Endometrial microvascular endothelial cells (primary cell): ENCODE data around the genes SUSD1 and HSDL2.

DNA sequence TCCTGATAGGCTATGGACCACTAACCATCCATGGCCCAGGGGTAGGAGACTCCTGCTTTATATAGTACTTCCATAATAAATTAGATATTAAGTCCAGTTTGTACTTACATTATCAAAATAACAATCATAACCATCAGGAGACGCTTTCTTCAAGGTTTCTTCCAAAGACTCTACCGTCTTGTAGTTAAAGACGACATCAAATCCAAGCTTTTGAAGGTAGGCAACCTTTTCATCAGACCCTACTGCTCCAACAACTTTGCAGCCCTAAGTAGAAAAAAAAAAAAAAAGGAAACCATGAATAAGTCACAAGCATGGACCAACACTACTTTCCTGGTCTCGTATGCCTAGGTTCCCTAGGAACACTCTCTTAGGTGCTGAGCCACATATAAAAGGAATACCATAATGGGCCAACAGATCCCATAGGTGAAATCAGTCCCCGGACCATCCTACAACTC lies 20.7 kb downstream of the PTGR1 start:
- RAMPAGE, long total RNA: no peak

GRCh38 chr9:111957832-111958730 lies 61.5 kb downstream of the UGCG start:
- RAMPAGE, long total RNA: no peak

- RAMPAGE, long total RNA: no peak
Observed at GRCh38 chr9:112119323-112119981, 55.6 kb downstream of the SUSD1 start.

- RAMPAGE, long total RNA: no peak
Observed at GRCh38 chr9:112174955-112175596, at the start of gene SUSD1. Gene SUSD1, minus strand, starts transcription at chr9:112175297.

GRCh38 chr9:112332372-112332798 lies 1.0 kb downstream of the PTBP3 start:
- RAMPAGE, long total RNA: no peak

DNA sequence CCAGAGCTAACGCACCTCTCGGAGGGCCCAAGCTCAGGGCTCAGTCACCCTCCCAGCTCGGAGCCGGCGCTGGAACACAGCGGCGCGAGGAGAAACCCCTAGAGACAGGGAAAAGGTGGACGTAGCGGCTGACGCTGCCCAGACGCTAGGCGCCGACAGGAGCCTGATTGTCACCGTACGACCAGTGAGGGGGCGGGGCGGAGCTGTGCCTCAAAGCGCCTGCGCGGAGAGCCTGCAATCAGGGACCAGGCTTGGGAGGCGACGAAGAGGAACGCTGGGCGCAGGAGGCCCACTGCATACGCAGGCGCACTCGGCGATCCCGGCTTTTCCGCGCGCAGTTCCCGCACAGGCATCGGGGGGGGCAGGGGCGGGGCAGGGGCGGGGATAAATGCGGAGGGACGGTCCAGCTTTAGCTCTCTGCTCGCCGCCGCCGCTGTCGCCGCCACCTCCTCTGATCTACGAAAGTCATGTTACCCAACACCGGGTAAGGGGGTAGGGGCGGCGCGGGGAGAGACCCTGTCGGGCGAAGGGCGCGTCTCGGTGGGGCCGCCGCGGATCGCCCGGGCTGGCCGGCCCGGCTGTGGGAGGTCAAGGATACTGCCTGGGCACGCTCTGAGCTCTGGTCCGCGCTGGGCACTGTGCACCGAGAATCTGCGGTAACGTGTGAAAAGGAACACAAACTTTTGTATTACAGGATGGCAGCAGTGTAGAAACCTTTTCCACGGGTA lies at the start of gene HSDL2:
HSDL2 (plus strand) TSS at position 412 of the 728 bp plus-strand sequence.
- RAMPAGE, long total RNA: start-site peak on the plus strand centred at position 423 of the sequence, 44 bp wide, 268 and 447 reads in 2 replicates

GRCh38 chr9:112755677-112756066 lies 5.1 kb downstream of the SNX30 start:
- RAMPAGE, long total RNA: no peak

- RAMPAGE, long total RNA: no peak
Observed at GRCh38 chr9:112809218-112810003, 58.9 kb downstream of the SNX30 start.

DNA sequence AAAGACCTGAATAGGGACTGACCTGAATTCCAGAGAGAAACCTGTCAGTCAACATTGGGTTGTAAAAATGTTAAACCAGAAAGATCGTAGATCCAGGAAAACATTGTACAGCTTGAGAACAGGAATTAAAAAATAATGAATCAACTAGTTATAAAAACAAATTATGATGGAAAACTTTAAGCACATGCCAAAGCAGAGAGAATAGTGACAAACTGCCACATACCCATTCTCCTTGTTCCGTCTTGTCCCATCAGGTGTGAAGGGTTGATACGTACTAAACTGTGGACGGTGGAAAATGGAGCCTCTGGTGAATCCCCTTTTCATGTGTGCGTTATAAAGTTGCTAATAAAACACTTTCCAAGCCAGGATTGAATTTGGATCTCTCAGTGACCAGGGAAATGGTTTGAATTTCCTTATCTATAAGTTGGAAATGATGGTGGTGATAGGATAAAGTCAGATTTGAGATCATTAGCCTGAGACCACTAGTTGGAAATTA lies 50.8 kb downstream of the SLC46A2 start:
- RAMPAGE, long total RNA: no peak

GRCh38 chr9:113166410-113166940 lies 15.7 kb downstream of the SLC31A2 start:
- RAMPAGE, long total RNA: no peak

DNA sequence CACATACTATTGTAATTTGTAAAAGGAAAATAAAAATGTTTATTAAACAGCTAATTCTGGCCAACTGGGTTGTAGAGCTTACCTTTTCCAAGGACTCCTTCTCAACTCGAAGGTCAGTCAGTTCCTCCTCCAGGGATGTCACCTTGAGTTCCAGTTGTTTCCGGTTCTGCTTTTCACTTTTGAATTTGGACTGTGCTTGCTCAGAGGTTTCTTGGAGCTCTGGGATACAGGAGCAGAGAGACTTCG lies 25.6 kb downstream of the SLC31A2 start:
- RAMPAGE, long total RNA: no peak

- RAMPAGE, long total RNA: start-site peak on the plus strand at chr9:113594148-113594152, 50 and 53 reads in 2 replicates
Observed at GRCh38 chr9:113593703-113594877, 130.6 kb downstream of the RGS3 start.

GRCh38 chr9:113597864-113598847 lies 134.6 kb downstream of the RGS3 start:
- RAMPAGE, long total RNA: no peak

- RAMPAGE, long total RNA: no peak
Observed at GRCh38 chr9:113620126-113621114, 156.9 kb downstream of the RGS3 start.

GRCh38 chr9:113650438-113651059 lies 187.0 kb downstream of the RGS3 start:
- RAMPAGE, long total RNA: no peak

DNA sequence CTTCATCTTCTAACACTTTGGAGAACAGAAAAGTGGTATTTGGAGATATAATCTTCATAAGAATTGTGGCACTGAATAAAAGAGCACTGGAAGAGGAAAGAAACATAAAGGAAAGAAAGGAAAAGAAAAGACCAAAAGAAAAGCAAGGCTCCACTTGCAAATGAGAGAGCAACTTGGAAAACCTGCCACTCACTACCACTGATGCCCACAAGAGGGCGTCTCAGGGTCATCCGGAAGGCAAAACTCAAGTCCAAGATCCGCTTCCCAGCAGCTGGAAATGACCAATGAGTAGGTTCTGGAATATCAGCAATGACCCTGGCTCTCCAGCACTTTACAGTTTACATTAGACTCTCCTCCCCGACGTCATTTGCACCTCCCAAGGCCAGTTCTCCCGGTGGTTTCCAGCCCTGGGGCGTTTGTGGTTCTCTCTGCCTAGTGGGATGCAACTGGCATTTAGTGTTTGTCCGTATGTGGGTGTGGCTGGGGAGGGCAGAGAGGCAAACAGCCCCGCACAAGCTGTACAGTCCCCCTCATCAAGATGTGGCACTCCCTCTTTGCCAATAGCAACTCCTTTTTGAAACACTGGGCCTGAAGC lies 193.8 kb upstream of the ZNF618 start:
- RAMPAGE, long total RNA: no peak

GRCh38 chr9:113878994-113879843 lies 3.1 kb downstream of the ZNF618 start:
- RAMPAGE, long total RNA: no peak

GRCh38 chr9:113955178-113955844 lies 79.2 kb downstream of the ZNF618 start:
- RAMPAGE, long total RNA: no peak

DNA sequence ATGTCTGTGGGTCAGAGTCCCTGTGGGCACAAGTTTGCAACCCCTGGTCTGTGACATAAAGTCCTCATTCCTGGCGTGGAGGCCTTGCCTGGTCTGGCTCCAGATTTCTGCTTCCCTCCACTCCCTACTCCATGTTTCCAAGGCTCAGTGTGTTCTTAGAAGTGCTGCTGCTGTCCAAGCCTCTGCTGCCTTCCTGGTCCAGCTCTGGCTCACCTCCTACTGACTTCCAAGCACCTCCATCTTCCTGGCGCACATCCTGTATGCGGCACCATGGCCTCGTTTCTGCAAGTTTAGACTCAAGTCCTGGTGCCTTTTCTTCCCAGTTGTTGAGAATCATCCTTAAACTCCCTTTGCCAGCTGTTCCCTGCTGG lies 88.7 kb downstream of the AMBP start:
- RAMPAGE, long total RNA: no peak

DNA sequence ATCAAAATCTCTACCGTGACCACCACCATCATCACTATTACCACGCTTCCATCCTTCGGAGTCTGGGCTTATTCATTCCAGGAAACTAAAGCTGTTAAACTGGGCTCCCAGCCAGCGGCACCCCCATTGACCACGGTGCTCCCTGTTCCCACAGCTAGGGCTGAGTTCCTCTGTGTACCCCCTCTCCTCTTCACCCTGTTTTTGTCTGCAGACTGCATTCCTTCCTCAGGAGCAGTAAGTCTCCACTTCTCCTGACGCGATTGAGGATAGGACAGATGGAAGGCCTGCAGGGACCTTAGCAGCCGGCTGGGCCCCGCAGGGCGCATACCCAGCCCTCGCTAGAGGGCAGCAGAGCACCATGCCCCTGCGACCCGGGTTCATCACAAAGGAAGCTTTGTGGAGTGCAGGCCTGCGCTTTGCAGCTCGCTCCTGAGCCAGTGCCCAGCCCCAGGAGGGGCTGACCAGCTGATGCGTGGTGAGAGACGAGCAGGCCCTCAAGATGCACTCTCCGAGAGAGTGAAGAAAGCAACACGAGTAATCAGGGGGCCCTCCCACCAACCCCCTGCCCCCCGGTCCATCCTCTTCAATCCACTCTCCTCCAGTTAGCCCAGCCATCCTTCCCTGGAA lies 8.8 kb upstream of the KIF12 start:
- RAMPAGE, long total RNA: no peak